ENCODE data around the gene MYO16.

DNA sequence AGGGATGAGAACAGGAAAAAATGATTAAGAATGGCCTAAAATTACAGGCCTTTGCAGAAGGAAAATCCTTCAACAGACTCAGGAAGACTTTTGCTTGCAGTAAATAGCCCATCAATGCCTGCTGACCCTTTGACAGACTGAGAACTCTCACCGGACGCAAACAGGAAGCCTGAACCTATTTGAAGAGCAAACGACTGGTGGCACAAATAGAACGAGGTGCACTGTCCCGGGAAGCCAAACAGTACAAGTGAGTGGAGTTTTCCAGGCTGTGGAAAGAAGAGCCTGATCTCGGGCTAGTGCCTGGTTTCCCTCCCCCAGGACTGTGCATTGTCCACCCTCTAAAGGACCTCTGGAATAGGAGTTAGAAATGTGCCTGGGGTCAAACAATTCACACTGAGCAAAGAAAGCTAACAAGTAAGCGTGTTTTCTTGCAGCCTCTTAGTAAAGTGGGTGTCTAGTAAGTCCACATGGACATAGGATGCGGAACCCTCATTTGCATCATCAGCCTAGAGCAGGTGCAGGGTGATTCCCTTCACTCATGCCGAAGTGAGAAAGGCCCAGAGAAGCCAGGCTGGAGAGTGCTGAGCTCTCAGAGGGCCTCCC is 319.7 kb upstream of the FGF14 start:
- PRO-cap = no peak
- RAMPAGE, long total RNA, 4 experiments = no peak in any of the 4 experiments

GRCh38 chr13:102788623-102789090 is 10.1 kb downstream of the POGLUT2 start:
- PRO-cap = no peak
- RAMPAGE, long total RNA, 4 experiments = no peak in any of the 4 experiments

DNA sequence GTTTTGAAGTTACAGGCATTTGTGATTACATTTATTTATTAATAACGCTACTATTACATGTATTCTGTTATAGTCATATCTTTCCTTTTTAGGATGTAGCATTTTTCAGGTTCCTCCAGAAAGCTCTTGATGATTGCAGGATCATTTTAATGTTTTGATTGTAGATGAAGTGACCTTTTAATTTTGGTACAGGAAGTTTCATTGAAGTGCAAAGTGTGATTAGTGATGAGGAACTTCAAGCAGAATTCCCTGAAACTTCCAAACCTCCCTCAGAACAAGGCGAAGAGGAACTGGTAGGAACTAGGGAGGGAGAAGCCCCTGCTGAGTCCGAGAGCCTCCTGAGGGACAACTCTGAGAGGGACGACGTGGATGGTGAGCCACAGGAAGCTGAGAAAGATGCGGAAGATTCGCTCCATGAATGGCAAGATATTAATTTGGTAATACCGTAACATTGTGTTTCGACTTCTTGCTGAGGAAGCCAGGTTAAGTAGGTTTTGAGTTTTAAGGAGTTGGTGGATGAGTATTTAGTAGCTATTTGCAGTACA is 19.7 kb downstream of the ERCC5 start:
- PRO-cap = no peak
- RAMPAGE, long total RNA, 4 experiments = no peak in any of the 4 experiments

- PRO-cap = no peak
- RAMPAGE, long total RNA, 4 experiments = no peak in any of the 4 experiments
These were observed 481.5 kb upstream of the DAOA start for GRCh38 chr13:104984124-104984953.

GRCh38 chr13:106344103-106344643 is 191.3 kb downstream of the EFNB2 start:
- PRO-cap = no peak
- RAMPAGE, long total RNA, 4 experiments = no peak in any of the 4 experiments

- PRO-cap = no peak
- RAMPAGE, long total RNA, 4 experiments = no peak in any of the 4 experiments
These were observed 41.8 kb downstream of the EFNB2 start for GRCh38 chr13:106493457-106494214.

GRCh38 chr13:106522962-106523242 is 12.6 kb downstream of the EFNB2 start:
- PRO-cap = no peak
- RAMPAGE, long total RNA, 4 experiments = no peak in any of the 4 experiments

DNA sequence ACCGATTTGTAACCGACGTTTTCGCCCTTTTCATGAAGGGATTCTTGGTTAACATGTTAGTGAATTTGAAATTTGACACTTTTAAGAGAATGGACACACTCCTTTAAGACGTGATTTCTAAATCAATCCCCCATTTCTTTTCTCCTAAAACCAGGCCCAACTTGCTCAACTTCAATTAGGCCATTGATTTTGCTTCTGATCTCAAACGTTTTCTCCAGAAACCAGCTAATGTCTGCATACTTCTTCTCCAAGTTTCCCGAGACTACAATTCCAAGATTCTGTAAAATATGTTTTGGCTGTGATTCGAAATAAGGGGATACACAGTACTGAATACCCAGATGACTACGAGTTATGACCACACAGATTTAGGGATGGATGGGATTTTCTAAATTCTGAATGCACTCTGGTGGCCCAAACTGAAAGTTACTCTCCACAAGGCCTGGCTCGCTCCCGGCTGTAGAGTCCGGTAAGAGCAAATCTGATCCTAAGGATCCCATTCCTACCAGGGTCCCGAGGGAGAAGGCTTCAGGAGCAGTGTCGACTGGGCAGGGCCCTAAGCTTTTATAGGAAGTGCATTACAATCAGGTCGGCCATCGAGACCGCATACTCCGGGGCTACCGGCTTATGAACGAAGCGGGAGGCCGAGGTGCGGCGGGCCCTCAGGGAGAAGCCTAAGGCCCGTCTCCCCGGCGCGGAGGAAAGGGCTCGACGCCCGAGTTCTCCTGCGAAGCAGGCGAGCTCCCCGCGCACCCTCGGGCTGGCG is 1.7 kb downstream of the EFNB2 start:
- PRO-cap = unidirectional peak, plus-strand start at position 625 of the sequence
- RAMPAGE, long total RNA, 4 experiments = no peak in any of the 4 experiments

- PRO-cap = no peak
- RAMPAGE, long total RNA, 4 experiments = no peak in any of the 4 experiments
These were observed 8.7 kb downstream of the ARGLU1 start for GRCh38 chr13:106559274-106559647.

DNA sequence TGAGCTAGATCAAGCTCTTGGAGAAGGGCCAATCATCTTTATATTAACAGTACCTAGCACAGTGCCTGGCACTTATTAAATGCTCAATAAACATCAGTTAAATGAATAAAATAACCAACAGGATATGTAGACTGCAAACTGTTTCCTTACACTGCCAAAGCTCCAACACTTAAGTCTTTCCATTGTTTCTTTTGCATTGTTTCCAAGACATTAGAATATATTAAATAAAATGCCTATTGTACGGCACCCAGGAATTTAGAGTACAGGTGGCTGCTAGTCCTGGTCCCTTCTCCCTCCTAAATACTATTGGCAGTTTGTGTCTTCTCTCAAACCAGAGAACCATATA is 2.5 kb downstream of the ARGLU1 start:
- PRO-cap = no peak
- RAMPAGE, long total RNA, 4 experiments = no peak in any of the 4 experiments

- PRO-cap = unidirectional peak, plus-strand start at chr13:106588078
- RAMPAGE, long total RNA, 4 experiments = no peak in any of the 4 experiments
These were observed 19.9 kb upstream of the ARGLU1 start for GRCh38 chr13:106587779-106588266.

DNA sequence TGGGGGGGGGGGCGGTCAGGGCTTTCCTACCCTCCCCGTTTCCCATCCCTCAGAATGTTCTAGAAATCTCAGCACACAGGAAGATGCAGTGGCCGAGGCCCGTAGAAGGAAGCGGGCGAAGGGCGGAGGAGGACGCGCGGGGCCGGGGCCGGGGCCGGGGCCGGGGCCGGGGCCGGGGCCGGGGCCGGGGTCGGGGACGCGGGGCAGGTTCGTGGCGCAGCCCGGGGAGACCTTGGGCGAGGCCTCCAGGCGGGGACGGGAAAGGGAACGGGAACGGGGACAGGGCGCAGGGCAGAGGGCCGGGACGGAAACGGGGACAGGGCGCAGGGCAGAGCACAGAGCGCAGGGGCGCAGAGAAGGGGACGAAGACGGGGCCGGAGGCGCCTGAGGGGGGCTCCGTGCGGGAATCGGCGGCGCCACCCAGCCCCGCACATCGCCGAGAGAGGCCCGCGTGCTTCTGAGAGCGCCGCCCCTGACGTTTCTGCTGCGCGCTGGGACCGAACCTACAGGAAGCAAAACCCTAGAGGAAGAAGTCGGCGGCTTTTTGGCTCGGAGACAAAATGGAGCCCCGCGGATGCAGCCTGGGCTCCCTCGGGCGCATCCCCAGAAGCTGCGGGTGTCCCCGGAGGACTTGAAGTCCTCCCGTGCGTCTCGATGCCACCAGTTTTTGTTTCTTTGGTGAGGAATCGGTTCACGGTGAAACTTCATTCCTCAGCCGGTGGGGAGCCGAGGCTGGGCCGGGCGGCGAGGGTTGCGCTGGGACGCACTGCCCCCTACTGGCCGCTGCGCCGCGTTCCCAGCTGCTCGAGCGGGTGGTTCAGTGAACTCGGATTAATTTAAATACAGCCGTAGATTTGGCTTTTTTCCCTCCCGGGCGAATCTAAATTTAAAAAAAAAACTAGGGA is 349.8 kb upstream of the ARGLU1 start:
- PRO-cap = unidirectional peak, plus-strand start at position 104 of the sequence; unidirectional peak, minus-strand start at position 483 of the sequence
- RAMPAGE, long total RNA, 4 experiments = no peak in any of the 4 experiments

DNA sequence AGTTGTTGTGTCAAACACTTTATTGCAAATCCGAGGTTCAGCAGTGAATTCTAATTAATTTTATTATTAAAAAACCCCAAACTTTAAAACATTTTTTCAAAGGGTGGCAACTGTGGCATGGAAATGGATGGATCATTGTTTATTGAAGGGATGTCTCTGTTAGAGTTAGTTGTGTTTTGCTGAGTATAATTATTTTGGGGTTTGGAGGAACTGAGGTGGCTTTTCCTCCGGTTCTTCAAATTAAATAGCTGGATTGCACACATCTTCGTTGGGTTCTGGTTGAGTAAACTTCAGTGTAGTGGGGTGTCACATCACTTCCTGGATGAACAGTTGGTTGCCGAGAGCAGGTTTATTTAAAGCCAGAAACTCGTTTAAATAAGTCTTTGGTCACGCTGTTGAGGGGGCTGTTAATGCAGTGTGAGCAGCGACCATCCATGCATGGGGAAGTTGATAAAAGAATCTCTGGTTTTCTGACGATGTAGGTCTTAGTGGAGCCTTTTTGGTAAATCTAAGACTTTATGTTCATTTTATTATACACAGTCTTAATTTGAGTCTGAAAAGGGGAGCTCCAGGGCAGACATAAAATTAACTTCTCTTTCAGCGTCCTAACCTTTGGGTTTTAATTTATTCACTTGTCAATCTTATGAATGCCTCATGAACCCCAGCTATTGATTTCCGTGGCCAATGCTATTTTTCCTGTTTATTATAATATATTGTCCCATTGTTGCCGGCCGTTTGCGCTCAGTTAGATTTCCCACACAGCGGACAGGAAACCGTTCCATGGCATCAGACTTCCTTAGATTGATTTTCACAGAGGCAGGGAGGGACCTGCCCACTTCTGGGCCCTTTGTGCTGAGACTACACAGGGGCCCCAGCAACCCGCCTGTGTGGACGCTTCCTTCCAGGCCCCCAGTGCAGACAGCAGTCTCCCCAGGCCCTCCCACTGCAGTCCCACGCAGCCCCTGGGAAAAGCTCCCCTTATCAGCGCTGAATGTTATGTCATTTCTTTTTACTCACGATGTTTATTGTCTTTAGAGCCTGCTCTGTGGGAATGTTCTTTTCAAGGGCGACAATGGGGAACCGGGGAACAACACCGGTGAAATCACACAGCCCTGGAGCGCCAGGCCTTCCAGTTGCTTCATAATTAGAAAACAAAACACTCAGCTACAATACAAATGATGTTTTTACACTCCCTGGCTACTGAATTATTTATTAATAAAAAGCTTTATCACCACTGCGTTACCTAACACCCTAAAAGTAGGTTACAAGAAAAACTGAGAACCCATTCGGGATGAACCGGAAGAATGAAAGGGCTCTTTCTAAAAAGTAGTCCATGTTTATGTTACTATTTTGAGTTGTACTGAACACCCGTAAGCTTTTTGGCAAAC is 351.5 kb upstream of the ARGLU1 start:
- PRO-cap = no peak
- RAMPAGE, long total RNA, 4 experiments = no peak in any of the 4 experiments

GRCh38 chr13:107401721-107402304 is 465.5 kb downstream of the NALF1 start:
- PRO-cap = no peak
- RAMPAGE, long total RNA, 4 experiments = no peak in any of the 4 experiments

- PRO-cap = no peak
- RAMPAGE, long total RNA, 4 experiments = no peak in any of the 4 experiments
These were observed 134.0 kb upstream of the MYO16 start for GRCh38 chr13:108495265-108496022.

DNA sequence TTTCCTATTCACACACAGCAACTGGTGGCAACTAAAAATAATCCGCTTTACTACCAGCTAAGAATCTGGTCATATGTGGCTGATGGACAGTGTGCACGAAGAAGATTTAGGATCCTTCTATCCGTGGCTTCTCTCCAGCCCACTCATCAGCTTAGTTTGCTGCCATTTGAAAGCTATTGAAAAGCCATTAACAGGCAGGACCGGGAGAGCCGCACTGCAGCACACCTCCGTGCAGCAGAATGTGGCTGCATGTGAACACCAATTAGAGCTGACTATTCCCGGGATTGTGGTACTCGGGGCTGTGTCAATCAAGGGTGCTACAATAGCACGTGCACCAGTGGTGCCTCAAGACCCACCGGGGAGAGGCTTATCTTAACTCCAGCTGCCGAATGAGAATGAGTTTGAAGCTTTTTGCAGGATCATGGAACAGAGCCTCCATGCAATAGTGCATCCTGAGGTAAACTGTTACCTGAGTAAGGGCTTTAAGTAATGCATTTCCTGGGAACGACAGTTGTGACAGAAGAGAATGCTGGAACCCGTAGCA is at the start of gene MYO16:
TSS of gene MYO16 (plus strand) at position 334 of the 544 bp plus-strand sequence.
- PRO-cap = no peak
- RAMPAGE, long total RNA, 4 experiments = no peak in any of the 4 experiments

GRCh38 chr13:108957557-108957934 is 328.1 kb downstream of the MYO16 start:
- PRO-cap = no peak
- RAMPAGE, long total RNA, 4 experiments = no peak in any of the 4 experiments

DNA sequence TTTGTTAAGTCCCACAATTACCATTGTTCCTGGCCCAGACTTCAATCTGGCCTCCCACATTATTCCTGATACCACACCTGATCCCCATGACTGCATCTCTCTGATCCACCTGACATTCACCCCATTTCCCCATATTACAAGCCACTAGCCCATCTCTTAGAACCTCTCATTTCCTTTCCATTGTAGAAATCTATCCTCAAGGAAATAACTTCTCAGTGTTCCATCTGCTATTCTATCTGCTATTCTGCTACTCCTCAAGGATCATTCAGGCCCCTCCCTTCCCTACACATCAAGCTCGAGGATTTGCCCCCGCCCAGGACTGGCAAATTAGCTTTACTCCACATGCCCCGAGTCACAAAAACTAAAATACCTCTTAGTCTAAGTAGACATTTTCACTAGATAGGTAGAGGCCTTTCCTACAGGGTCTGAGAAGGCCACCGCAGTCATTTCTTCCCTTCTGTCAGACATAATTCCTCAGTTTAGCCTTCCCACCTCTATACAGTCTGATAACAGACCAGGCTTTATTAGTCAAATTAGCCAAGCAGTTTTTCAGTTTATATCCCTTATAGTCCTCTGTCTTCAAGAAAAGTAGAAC is 517.0 kb downstream of the IRS2 start:
- PRO-cap = no peak
- RAMPAGE, long total RNA, 4 experiments = no peak in any of the 4 experiments

DNA sequence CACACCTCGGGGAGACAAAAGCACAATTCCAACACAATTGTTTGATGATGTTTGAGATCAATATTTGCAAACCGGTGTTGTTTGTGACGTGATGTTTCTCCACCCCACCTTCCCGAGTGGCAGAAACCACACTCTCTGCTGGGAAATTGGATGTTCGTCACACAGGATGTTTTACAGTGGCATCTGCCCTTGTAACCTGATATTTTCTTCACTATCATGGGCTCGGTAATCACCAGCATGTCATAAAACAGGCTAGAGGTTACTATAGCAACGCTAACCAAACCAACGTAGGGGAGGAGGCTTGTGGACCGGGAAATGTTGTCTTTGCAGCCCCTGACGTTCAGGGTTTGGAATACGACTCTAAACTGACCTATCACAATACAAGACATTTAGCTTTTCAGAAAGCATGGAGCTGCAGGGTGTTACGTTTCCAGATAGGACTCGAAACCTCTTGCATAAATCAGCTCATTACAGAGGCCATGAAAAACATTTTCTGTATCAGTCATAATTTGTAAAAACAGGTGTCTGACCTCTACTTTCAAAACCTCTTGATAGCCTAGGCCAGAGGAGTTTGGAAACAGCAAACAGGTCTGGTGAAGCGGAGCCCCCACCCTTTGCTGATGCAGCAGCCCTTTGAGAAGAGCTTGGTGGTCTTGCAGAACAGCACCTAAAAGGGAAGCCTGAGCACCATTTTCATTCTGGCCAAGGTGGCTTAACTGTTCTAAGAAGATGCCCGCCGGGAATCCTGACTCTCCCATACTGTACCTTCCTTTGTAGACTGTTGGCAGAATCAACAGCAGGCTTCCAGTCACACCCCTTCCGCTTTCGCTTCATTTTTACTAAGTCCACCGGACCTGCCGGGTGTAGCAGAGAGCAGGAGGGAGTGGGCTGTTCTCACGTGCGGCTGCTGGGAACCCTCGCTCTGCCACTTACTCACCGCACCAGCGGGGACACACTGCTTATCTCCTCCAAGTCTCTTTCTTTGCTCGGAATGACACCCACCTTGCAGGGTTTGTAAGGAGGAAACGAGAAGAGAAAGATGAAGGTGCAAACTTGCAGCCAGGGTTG is 454.2 kb downstream of the IRS2 start:
- PRO-cap = bidirectional peak, plus-strand start at position 869 of the sequence, minus-strand start at position 761 of the sequence
- RAMPAGE, long total RNA, 4 experiments = no peak in any of the 4 experiments

DNA sequence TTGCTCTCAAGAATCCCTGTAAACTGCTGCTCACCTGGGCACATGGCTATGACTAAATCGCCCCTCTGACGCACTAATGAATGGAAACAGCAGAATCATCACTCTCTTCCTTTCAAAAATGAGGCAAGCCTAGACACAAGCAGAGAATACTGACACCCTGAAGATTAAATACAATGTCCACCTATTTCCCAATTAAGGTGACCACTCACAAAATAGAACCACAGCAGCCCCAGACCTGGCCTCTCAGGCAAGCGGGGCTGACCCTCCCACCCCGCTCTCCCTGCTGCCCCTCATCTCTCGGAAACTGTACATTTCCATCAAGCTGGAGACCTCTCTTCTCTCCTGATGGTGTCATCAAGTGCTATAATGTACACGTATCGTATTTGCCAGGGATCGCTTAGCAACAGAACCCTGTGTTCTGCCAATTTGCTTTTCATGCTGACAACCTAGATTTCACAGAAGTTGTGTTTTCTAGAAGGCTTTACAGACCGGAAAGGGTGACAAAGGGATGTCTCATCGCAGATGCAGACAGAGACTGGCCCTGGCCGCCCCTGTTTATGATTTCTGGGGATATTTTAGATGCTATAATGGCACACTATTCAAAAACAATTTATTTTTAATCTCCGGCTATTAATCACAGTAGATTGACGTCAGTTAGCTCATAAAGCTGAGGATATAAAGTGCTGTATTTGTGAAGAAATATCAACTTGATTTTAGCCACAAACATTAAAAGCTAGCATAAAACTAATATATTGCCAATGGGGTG is 291.6 kb downstream of the IRS2 start:
- PRO-cap = no peak
- RAMPAGE, long total RNA, 4 experiments = no peak in any of the 4 experiments

Measured in Peyer's patch (tissue), 4 donors.